Cardiac muscle cell (in vitro differentiated cells and primary cell): ENCODE measurements around the gene ST6GAL1.

DNA sequence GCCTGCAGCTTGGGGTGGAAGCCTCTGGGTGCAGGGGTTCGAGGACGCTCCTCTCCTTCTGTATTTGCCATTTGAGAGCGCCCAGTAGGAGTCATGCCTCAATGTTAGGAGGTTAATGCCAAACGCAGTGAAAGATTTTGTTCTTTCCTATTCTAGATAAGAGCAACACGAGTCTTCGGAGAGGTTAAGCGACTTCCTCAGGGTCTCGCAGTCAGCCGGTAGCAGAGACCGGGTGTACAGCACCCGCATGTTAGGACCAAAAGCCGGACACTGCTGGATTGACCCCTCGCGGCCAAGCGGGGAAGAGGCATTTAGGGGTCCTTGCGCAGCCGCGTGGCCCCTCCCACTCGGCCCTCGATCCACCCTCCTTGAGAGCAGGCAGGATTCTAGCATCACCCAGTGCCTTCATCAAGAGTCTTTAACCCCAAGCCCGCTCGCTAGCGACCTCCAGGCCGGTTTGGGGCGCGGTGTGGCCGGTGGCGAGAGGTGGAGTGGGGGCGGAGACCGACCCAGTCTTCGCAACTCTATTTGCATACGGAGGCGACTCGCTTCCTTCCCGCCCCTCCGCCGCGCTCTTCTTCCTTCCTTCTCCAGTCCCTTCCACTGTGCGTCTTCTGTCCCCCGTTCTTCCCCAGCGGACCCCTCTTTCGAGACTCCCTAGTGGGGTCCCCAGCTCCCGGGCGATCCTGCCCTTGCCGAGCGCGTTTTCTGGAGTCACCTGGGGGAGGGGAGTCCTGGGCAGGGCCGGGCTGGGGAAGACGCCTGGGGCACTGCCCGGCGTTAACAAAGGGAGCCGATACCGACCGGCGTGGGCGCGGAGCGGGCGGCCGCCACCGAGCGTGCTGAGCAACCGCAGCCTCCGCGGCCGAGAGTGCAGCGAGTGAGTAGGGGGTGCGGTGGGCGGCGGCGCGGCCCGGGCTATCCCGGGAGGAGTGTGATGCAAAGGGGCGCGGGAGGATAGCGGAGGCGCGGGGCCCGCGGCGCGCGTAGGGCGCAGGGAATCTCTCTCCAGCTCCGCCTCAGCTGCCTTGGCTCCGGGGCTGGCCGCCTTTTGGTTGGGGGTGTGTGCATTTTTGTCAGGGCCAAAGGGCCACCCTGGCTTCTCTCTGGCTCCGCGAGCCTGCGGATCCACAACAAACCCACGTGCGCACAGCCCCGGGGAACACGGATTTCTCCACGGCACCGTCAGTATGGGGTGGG, at the start of gene ST6GAL1:
Gene ST6GAL1 (plus strand): TSS at position 572 of the 1,200 bp plus-strand sequence.
- RAMPAGE, long total RNA = no peak
- RRBS = 2% methylated on average over 31 of the region's 97 CpGs

DNA sequence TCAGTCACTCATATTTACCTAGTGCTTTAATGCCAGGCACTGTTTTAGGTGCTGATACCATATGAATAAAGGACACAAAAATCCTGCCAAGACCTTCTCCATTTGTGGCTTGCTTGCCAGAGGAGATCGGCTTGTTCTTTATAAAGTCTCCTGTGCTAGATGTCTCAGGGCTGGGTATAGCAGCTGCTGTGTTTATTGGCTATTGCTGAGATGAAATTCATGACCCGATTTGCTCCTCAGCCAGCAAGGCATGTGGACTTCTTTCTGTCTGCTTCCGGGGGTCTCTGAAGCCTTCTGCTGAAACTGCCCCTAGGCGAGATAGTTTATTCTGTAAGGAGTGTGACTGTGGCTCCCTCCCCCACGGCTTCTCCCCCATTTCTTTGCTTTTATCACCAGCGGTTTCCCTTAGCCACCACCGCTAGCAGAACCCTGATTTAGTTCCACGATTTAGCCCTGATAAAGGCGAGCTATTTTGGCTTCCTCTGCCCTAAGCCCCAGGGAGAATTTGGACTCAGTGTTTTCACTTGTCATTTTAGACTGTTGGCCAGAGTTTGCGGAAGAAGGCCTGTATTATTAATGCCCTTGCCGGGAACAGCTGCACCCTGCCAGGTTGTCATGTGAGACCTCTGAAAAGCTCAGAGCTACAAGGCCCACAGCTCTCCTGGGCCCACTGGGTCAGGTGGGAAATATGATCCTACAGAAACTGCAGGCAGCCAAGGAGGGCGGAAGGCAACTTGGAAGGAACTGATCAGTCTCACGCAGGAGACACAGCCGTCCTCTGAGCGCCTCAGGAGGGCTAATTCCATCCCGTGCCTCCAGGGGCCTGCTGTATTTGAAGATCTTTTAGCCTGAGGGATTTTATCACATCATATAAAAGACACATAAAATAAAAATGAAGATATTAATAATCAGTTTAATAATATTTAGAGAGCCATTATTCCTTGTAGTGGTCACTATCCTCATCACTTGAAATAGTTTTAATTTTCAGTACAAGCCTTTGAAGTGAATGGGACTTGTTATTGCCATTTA, 46.9 kb downstream of the ST6GAL1 start:
- RAMPAGE, long total RNA = no peak
- RRBS = no CpG with 5 or more reads among the region's 16 CpGs

GRCh38 chr3:186985746-186986454, 55.6 kb downstream of the ST6GAL1 start:
- RAMPAGE, long total RNA = no peak
- RRBS = no CpG with 5 or more reads among the region's 9 CpGs

DNA sequence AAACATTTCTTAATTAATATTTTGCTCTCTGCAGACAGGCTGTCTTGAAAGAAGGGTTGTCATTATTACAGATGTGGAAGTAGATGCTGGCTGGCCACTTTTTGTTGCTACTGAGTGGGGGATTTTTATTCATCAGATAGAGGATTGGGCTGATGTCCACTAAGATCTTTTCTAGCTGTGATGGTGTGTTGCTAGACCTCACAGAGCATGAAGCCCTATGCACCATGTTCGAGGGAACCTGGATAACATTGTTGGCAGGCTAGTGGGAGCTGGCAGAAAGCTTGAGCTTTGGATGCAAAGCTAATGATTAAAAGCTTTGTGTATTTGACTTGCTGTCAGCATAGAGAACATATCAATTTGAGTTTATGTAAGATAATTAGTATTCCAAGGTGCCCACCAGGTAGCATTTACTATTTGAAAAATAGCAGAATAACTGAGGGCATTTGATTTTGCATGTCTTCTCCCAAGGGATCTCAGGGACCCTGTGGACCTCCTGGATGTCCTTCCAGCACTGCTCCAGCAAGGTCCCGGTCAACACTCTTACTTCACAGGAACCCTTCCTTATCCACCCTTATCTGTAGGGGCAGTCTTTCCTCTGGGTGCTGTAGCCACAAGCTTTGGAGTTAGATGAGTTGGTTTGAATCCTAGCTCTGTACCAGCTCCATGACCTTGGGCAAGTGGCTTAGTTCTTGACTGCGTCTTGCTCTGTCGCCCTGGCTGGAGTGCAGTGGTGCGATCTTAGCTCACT, 59.2 kb downstream of the ST6GAL1 start:
- RAMPAGE, long total RNA = no peak
- RRBS = no CpG with 5 or more reads among the region's 5 CpGs

GRCh38 chr3:187000671-187001190, 70.4 kb downstream of the ST6GAL1 start:
- RAMPAGE, long total RNA = no peak
- RRBS = no CpG with 5 or more reads among the region's 6 CpGs

DNA sequence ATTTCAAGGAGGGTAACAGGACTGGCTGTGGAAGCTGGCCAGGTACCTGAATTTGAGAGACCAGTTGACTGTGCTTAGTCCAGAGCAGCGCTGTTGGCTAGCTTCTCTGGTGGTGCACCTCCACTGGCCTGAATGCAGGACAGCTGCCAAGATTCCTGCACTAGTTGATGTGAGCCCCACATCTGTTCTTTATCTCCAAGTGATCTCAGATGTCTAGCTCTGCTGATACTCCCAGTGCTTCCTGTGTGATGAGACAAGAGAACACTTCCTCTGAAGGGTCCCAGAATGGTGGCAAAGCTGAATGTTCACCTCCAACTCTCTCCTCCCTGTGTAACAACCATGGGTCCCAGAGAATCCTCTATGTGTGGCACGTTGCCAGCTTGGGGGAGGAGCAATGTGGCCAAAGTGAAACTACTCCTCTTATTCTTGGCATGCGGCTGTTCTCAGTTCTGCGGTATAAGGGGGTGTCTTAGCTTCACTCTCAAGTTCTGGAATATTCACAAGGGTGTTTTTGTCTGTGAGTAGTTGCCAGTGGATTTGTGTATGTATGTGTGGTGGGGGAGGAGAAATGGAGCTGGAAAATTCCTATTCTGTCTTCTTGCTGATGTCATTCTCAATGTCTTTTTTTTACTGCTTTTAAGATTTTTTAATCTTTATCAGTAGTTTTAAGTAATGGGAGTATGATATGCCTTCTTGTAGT, 37.6 kb downstream of the RPL39L start:
- RAMPAGE, long total RNA = no peak
- RRBS = no CpG with 5 or more reads among the region's 4 CpGs

DNA sequence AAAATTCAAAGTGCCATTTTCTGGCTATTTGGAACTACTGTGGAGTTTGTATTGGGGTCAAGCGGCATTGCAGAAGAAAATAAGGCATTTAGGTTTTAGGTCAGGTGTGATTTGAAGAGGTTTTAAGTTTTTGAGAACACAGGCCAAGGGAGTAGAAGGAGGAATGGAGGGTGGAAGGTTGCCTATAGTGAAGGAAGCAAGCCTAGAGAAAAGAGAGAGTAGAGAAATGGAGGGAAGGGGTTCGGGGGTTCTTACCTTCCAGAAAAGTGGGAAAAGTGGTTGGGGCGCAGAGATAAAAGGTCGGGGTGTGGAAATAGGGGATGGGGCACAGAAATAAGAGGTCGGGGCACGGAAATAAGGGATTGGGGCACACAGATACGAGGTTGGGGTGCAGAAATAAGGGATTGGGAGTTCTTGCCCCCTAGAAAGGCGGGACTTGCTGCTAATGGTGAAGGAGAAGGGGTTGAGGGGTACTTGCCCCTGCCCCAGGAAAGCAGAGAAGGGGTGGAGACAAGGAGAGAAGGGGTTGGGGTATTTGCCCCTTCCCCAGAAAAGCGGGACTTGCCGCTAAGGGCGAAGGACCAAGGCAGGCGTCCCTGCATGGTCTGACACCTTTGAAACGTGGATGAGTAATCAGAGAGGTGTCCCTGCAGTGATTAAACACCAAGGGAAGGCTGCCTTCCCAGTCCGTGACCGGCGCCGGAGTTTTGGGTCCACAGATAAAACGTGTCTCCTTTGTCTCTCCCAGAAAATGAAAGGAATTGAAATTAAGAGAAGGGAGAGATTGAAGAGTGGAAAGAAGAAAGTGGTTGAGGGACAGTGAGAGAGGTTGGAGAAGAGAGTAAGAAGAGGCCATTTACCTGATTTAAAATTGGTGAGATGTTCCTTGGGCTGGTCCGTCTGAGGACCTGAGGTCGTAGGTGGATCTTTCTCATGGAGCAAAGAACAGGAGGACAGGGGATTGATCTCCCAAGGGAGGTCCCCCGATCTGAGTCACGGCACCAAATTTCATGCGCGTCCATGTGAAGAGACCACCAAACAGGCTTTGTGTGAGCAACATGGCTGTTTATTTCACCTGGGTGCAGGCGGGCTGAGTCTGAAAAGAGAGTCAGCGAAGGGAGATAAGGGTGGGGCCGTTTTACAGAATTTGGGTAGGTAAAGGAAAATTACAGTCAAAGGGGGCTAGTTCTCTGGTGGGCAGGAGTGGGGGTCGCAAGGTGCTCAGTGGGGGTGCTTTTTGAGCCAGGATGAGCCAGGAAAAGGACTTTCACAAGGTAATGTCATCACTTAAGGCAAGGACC, 17.0 kb upstream of the RTP1 start:
- RAMPAGE, long total RNA = no peak
- RRBS = no CpG with 5 or more reads among the region's 28 CpGs

DNA sequence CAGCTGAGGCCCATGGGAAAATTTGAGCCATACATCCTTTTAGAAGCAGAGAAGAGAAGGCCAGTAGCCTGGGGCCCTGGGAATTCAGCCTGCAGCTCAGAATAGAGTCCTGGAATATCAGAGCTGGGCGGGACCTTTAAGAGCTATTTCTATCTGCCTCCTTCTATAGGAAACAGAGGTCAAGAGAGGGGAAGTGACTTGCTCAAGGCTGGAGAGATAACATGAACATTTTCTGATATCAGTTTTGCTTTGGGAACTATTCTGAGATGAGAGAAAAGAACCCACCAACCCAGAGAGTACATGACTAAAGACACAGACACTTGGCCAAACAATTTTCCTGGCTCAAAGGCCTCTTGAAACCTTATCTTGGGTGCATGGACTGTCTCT, 26.1 kb downstream of the MASP1 start:
- RAMPAGE, long total RNA = no peak
- RRBS = no CpG with 5 or more reads among the region's 1 CpG

DNA sequence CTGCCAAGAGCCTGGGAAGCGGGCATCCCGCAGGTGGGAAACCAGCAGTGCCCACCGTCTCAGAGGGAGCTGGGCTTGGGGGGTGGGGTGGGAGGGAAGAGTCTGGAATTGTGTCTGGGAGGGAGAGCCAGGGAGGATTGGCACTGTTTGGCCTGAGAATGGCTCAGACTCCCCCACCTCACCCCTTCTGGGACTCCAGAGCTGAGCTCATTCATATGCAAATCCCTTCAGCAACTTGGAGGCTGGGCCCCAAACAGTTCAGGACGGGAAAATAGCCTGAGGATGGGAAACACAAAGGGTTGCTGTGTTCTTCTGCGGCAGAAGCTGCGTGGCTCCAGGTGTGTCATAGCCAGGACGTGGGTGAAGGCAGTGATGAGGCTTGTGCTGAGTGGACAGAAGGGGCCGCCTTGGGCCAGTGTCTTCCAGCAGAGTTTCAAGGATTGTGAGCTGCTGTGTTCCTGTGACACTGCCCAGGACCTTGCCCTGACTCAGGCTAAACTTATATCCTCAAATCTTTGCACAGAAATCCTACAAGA, 16.6 kb downstream of the MASP1 start:
- RAMPAGE, long total RNA = no peak
- RRBS = no CpG with 5 or more reads among the region's 8 CpGs

GRCh38 chr3:187721169-187721896, 19.0 kb upstream of the RTP2 start:
- RAMPAGE, long total RNA = no peak
- RRBS = no CpG with 5 or more reads among the region's 17 CpGs

DNA sequence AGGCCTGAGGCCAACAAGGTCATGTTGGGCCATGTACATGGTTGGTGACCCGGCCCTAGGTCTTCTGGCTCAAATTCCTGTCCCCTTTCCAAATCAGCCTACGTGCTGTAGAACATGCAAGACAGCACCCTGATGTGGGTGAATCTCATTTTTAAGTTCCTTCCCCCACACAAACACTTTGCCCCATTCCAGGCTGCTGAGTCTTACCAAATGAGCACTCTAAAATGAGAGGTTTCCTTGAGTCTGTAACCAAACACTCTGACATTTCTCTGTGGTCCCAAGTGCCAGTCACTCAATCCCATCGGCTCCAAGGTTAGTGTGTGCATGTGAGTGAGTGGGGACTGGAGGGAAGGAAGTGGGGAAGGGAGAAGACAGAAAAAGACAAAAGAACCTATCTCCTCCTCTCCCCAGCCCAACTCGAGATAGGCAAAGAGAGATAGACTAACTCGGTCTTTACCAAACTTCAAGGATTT, 9.3 kb downstream of the BCL6 start:
- RAMPAGE, long total RNA = no peak
- RRBS = no CpG with 5 or more reads among the region's 5 CpGs

DNA sequence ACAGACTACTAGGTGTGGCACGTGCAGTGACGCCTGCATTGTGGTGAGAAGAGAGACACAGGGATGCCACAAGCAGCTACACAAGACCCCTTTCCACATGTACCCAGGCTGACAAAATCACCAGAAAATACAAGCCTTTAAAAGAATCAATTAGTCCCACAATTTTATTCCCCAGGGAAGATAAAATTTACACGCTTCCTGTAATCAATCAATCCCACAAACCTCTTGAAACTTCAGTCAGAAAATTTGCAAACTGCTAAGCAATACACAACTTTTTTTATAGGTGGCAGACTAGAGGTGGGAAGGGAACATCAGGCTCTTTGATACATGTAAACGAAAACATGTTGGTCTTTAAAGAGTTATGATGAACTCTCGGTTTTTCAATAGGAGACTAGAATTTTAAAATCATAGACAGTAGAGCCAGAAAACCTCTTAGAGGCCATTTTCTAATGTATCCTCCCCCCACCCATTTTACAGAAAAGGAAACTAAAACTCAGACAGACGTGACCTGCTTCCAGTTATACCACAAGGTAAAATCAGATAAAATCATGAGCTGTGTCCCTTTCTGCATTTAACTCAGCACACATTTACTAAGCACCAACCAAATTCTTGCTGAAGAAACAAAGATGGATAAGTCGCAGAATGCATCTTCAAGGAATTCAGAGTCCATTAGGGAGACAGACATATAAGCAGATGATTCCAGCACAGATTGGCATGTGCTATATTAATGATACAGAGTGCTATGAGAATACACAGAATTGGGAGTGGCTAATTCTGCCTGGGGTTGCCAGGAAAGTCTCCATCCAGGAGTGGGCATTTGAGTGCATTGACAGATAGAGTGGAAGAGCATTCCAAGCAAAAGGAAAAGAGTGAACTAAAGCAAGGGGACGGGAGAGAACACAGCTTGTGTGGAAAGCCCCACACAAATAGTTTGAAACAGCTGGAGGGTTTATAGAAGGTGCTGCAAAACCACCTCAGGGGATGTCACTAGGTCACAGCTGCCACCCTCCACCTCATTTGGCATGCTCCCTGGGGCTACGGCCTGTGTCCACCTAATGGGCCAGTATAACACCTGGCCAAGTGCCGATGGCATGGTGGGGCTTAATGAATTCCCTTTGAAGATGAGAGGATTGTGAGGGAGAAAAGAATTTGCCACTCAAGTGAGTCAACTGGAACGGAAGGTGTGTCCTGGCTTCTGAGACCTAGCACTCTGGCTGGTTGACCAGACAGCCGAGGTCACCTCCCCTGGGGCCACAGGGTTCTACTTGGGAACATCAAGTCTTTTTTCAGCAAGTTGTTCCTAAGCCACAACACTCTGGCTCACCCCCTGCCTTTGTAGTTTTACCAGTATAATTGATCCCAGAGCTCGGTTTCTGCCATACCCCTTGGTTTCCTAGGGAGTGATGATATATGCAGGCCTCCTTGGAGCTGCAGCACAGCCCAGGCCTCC, 178.8 kb upstream of the LPP start:
- RAMPAGE, long total RNA = no peak
- RRBS = no CpG with 5 or more reads among the region's 13 CpGs

DNA sequence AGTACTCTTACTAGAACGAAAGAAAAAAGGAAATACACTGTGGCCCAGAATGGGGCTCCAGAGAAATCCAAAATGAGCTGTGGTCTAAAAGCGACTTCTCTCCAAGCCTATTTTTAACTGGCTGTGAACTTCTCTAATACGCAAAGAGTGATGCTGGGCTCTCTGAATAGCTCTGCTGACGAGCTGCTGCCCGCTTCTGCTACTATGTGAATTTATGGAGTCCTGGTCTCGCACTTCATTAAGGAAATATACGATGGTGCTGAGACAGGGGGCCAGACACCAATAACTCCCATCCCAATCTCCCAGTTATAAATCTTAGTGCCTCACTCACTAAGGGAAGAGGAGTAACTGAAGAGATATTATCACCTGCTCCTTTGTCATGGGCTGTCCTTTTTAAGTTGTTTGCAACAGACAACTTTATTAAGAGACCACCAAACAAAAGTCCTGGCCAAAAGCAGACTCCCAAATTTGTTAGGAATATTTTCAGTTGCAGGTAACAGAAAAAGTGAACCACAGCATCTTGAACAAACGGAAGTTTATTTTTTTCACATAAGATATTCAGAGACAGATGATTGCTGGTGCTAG, 55.9 kb upstream of the LPP start:
- RAMPAGE, long total RNA = no peak
- RRBS = no CpG with 5 or more reads among the region's 8 CpGs

DNA sequence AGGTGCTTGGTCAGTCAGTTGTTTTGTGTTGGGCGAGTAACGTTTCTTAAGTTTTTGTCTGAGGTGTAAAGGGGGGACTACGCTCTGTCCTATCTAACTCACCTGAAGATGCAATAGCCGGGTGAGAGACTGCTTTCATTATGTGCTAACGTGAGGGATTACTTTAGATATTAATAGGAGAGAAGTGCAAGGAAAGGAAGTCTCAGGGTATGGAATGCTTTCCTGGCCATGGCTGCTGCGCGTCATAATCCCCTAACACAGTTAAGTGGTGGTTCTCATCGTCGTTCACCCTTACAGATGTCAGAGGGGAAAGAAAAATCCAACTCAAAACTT, 1.4 kb upstream of the LPP start:
- RAMPAGE, long total RNA = no peak
- RRBS = no CpG with 5 or more reads among the region's 9 CpGs

DNA sequence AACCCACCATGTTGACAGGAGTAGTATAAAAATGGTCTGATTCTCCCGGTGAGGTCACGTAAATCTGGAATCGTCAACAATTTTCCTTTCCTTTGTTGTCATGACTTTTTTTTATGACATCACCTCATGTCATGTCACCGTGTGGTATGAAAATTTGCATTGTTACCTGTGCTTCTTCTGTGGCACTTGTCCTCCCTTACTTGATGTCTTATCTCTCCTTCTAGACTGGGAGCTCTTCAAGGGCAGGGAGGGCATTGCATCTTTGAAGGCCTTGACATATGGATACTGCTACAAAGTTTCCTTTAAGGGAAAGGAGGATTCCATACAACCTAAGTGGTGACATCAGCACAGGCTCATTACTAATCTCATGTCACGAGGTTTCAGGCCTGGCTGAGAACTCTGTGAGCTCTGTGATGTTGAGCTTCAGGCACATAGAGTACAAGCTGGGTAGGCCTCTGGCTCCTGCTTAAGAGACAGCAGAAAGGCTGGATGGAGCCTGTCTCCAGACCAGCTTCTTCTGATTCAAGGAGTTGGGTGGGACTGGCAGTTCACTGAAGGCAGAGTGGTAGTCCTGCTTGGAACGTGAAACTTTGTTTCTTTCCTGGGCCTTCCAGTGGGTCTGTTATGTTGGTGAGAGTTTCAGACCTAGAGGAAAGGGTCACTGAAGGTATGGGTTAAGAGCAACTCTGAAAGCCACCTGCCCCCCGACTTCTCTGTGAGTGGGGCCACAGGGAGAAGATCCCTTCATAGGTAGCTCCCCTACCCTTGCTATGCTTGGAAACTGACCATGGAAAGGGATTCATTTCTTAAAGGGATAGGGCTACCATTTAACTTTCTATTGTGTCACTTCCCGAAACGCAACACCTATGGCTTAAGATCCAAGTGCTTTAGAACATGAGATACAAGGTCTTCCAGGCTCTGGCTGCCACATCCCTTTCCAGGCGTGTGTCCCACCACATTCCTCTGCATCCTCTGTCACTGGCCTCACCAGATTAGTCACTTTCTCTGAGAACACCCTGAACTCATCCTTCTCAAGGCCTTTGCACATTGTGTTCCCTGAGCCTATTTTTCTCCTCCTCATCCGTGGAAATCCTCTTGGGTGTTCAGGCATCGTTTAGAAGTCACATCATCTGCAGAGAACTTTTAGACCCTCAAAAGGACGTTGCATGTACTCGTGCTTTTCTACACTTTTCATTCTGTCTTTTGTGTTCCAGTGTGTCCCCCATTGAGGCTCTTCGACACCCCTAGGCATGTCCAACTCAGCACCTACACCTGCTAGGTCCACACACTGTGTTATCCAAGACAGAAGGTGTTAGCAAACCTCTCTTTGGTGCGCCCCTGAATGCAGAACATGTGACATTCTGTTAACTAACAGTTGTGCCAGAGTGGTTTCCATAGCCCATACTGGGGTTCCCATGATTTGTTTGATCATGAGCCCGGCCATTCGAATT, 66.7 kb downstream of the LPP start:
- RAMPAGE, long total RNA = no peak
- RRBS = no CpG with 5 or more reads among the region's 18 CpGs

- RAMPAGE, long total RNA = no peak
- RRBS = no CpG with 5 or more reads among the region's 8 CpGs
Observed at GRCh38 chr3:188288145-188288569, 134.2 kb downstream of the LPP start.

DNA sequence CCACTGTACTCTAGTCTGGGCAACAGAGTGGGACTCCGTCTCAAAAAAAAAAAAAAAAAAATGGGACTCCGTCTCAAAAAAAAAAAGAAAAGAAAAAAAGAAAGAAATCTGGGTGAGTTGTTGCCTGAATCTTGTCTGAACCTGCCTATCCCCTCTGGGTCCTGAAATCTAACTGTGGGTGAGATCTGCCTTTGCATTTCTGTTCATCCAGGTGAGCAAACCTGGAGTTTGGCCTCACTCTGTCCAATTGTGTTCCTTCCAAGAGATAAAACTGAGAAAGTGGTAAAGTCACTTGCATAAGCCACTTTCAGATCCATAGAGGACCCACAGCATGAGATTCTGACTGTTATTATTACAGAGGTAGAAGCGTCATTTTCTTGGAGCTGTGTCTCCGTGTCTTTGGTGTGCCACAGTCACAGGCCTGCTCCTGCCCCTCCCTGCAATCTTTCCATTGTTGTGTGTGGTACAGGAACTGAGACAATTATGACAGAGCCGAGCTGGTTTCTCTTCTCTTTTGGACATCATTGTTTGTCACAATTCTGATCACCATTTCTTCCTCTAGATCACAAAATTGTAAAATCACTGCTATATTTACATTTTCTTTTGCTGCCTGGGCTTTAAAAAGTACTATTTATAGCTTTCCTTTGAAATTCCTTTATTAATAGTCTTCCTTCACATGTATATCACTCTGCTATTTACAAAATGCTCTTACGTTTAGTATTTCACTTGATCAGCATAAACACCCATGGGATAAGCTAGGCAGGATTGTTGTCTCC, 236.0 kb downstream of the LPP start:
- RAMPAGE, long total RNA = no peak
- RRBS = no CpG with 5 or more reads among the region's 6 CpGs

- RAMPAGE, long total RNA = no peak
- RRBS = no CpG with 5 or more reads among the region's 3 CpGs
Observed at GRCh38 chr3:188414629-188415041, 260.7 kb downstream of the LPP start.

DNA sequence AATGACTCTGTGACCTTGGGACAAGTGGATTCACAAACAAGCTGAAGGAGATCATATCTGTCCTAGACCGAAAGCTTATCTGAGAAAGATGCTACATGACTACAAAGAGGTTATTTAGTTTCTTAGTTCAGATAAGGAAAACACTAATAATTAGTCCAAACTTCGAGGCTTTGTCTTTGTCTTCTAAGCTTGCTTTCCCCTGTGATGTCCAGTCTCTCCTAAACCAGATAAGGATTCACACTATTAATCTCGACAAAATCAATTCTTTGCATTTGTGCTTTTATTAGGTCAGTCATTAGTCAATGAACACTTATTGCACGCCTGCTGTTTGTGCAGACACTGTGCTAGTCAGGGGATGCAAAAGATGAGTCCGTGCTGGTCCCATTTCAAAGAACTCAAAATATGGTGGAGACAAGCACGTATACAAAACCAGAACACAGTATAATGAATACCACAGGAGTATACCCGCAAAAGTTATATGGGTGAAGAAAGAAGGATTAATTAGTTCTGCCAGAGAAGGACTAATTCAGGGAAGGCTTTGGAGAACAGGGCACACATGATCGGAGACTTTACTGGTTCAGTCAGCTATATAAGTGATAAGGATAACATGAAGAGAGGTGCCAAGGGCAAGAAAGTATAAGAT, 325.9 kb upstream of the TPRG1 start:
- RAMPAGE, long total RNA = no peak
- RRBS = no CpG with 5 or more reads among the region's 8 CpGs

DNA sequence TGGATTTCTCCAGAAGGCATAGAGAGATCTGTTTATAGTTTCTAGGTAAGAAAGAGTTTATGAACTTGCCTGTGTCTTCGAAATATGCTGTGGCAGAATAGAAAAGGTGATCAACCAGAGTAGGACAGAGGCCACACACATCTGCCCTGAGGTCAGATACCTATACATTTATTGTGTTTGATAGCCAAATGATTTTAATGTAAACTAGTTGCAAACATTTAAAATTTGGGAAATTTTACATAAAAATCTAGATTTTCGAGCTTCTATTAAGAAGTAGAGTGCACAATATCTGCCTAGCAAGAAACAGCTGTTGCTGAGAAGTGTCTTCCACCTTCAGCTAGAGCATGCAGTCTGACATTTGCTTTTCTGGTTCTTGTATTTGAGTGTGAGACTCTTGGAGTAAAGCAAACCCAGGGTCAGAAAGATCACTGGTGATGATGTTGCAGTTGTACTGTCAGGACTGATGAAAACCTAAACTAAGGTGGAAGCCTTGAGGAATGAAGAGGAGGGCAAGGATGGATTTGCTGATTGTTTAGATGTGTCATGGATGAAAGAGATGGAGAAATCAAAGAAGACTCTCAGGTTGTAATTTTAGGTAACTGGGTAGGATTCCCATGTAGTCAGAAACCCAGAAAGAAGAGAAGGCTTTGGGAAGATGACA, 324.8 kb upstream of the TPRG1 start:
- RAMPAGE, long total RNA = no peak
- RRBS = no CpG with 5 or more reads among the region's 2 CpGs